Hair follicular keratinocyte (primary cell): ENCODE measurements around a stretch of chr13.

GRCh38 chr13:29908414-29908735, 58.0 kb upstream of the UBL3 start:
- RAMPAGE, long total RNA: no peak

DNA sequence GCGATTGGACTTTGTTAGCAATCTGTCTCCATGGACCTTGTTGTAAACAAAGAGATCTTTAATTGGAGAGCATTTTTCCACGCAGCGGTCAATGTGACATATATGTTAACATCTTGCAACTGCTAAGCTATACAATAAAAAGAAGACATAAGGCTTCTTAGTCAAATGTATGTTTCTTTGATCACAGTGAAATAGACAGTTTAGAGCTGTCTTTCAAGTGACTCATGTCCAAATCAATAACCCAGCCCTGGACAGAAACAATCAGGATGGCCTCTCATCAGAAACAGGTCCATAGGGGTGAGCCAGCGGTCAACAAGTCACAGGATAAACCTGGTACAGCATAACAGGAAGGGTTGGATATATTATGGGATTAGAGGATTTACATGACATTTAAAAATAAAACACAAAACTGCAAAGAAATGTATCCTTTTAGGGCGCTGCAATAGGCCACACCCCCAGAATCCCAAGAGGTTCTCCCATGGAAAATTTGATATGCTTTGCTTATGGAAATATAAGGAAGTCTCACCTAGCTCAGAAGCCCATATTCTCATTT, 69.8 kb upstream of the UBL3 start:
- RAMPAGE, long total RNA: no peak

- RAMPAGE, long total RNA: no peak
Observed at GRCh38 chr13:30464388-30465286, 1.1 kb downstream of the HMGB1 start.

DNA sequence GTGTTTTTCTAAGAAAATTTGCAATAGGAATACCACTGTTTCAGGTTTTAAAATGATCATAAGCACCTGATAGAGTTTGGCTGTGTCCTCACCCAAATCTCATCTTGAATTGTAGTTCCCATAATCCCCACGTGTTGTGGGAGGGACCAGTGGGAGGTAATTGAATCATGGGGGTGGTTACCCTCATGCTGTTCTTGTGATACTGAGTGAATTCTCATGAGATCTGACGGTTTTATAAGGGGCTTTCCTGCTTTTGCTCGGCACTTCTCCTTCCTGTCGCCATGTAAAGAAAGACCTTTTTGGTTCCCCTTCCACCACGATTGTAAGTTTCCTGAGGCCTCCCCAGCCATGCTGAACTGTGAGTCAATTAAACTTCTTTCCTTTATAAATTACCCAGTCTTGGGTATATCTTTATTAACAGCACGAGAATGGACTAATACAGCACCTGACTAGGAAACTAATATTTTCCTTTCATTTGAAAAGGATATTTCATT, 69.7 kb upstream of the USPL1 start:
- RAMPAGE, long total RNA: no peak

GRCh38 chr13:30617467-30617638, 367 bp upstream of the USPL1 start:
- RAMPAGE, long total RNA: no peak

GRCh38 chr13:30618680-30619178, 1.0 kb downstream of the USPL1 start:
- RAMPAGE, long total RNA: no peak

DNA sequence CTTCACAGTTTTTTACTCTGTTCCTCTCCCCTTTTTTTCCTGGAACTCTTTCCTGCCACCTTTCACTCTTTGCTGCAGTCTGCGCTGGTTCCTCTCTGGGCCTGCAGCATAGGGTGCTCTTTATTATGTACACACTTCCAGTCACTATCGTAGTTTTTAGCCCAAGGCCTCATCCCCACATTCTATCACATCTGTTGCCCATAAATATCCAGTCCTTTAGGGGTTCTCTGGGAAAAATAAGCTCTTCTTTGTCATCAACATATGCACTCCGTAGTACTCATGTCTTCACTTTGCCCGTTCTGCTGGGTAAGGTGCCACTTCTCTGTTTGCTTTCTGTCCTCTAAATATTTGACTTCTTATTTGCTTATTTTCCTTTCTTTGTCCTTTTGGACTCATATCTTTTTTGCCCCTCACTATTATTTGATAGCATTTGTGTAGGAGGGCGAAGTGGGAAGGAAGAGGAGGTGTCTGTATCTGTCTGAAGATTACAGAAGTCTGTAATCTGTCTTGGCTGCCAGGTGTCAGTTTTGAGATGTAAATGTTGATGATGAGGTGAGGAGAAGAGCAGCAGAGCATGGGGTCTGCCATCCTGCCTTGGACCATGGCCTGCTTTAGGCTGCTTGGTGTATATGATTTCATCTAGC, 30.7 kb downstream of the USPL1 start:
- RAMPAGE, long total RNA: no peak

GRCh38 chr13:30689996-30691331, 44.9 kb upstream of the ALOX5AP start:
- RAMPAGE, long total RNA: no peak

DNA sequence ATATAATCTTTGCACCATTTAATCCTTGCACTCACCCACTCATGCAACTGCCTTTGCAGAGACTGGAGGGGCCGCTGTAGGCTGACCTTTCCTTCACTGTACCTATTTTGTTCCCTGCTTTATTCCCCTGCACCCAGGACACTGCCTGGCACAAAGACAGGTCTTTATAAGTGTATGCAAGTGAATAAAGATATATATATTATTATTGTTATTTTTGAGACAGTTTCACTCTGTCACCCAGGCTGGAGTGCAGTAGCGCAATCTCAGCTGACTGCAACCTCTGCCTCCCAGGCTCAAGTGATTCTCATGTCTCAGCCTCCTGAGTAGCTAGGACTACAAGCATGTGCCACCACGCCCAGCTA, 3.9 kb downstream of the ALOX5AP start:
- RAMPAGE, long total RNA: no peak

DNA sequence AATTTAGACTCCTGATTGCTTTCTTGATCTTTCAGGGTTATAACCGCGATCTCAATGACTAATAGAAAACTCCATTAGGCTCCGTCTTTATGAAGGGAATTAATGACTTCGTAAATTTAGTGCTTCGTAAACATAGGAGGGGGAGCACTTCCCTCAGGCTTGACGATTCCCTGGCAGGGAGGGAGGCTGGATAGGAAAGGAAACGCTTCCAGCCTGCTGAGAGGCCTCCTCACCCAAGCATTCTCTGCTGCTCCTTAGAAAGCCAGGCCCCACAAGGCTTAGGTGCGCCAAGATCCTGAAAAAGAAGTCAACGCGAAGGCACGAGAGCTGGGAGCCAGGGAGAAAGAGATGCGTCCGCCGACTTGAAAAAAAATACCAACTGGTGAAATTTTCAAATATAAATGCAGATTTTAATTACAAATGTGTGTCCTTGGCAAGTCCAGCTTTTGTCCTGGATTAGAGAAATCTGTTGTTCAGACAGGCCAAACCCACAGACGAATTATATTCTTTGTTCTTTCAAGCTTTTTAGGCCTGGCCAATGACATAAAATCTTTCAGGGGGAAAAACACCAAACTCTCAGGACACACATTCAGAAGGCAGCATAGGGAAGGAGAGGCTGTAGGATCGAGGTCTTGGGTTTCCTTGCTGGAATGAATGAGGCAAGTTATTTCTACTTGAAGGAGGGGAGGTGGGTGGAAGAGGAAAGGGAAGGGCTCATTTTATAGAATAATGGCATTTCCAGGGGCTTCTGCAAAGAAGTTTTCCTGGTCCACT, 64.1 kb downstream of the ALOX5AP start:
- RAMPAGE, long total RNA: no peak

- RAMPAGE, long total RNA: no peak
Observed at GRCh38 chr13:30816587-30817265, 81.4 kb downstream of the ALOX5AP start.

DNA sequence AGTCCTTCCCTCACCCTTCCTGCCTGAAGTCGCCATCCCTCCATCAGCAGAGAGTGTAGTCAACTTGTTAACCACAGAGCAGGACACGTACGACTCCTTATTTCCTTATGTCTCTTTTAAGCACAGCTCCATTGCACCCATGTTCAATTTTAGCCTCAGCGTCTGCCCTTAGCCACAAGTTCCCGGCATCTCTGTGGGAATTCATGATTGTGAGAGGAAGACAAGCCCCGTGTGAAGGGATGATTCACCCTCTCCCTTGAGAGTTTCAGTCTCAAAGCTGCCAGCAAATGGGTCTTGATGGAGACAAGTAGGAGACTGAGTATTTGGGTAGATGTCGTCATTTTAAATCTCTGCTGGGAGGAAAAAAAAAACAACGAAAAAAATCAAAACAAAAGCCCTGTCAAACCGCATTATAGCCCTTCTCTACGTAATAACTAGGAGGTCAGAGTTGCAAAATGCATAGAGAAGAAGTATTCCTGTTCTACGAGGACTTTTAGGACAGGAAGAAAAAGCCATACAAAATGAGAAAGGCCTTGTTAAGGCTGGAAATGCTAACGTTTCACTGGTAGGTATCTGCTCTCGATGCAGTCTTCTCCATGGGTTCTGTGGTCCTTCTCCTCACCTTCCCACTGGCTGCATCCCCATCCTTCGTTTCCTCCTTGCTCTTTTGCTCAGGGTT, 58.1 kb upstream of the MEDAG start:
- RAMPAGE, long total RNA: no peak

DNA sequence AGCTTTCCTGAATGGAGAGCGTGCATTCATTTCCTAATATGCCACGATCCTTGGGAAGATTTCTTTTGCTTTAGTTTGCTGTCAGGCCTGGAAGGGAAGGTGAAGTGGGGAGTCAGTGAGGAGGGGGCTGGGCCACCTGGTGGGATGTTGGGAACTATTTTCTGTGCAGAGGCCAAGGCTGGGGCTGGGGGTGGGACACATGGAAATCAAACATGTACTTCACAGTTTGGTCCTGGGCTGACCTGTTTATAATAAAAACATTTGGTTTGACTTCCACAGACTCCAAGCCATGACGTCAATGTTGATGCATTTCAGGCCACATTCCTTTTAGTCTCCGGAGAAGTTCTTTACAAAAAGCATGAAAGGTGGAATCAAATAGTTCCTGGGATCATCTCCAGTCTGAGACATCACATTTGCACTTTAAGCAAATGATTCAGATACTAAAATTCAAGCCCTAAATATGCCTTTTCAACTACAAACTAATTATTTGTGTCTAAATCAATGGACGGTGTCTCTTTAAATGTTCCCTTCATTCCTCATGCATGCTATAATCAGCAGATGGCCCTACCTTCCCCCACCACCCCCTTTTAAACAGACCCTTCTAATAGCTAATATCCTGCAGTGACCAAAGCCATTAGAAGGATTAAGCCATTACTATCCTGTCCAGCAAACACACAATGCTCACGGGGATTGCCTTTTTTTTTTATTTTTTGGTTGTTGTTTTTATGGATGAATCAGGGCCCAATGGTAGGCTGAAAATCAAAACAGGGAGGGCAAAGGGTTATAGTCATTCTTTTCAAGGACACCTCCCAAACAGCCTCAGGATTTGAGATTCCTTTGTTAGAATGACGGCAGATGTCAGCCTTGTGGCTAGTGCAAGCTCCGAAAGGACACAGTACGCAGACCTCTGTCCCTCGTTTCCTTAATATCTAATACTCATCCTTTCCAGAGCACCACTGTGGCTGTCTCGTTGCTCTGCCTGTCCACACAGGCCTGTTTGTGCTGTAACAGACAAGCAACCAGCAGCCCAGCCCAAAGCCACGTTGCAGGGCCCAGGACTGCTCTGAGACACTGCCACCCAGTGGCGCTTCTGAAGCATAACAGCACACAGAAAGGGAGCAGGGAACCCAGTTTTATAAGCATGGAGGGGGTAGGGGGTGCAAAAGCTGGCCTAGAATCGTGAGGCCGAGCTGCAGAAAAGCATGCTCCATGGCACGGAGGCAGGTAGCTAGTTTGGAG, 41.2 kb upstream of the MEDAG start:
- RAMPAGE, long total RNA: no peak

GRCh38 chr13:30873060-30873478, 33.0 kb upstream of the MEDAG start:
- RAMPAGE, long total RNA: no peak

DNA sequence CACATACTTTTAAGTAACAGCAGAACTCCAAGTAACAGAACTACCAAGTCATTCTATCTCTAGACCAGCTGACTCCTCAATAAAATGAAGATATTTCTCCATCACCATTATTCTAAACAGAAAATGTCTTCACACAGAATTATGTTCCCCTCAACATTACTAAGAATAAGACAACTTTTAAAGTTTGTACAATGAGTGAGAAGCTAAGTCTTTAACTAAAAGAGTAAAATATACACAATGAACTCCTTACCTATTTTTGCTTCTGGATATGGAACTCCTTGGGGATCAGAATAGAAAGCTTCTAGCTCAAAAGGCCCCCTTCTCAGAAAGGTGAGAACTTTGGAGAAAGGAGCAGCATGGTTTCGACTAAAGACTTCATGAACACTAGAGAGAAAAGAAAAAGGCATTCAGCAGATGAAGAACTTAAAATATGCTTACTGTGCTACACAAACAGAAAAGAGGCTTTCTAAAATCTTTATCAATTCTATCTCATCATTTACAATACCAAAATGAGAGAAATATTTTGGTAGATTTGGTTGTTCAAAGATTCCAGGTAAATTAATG, 13.9 kb downstream of the HSPH1 start:
- RAMPAGE, long total RNA: no peak

GRCh38 chr13:31200285-31200656, 496 bp downstream of the B3GLCT start:
- RAMPAGE, long total RNA: no peak

- RAMPAGE, long total RNA: no peak
Observed at GRCh38 chr13:31372253-31372607, 172.5 kb downstream of the B3GLCT start.

DNA sequence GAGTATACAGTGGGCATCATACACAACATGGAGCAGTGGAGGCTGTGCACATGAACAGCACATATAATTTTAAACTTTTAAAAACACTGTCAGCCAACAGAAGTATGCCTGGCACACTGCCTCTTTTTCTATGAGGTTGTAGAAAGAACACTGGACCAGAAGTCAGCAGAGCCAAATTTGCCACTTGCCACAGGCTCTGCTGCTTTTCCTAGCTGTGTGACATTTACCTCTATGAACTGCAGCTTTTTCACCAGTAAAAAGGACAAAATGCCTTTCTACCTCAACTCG, 118.7 kb downstream of the FRY start:
- RAMPAGE, long total RNA: no peak

GRCh38 chr13:32150600-32151181, 119.1 kb downstream of the FRY start:
- RAMPAGE, long total RNA: no peak

- RAMPAGE, long total RNA: no peak
Observed at GRCh38 chr13:32175286-32175824, 139.8 kb downstream of the ZAR1L start.